Mammary epithelial cell (primary cell): ENCODE results near the genes H3-3B and MRPL38.

- CAGE, long polyA plus RNA: no peak
- RRBS: no CpG with 5 or more reads among the region's 20 CpGs
Observed at GRCh38 chr17:75703385-75704262, 17.6 kb upstream of the ITGB4 start.

DNA sequence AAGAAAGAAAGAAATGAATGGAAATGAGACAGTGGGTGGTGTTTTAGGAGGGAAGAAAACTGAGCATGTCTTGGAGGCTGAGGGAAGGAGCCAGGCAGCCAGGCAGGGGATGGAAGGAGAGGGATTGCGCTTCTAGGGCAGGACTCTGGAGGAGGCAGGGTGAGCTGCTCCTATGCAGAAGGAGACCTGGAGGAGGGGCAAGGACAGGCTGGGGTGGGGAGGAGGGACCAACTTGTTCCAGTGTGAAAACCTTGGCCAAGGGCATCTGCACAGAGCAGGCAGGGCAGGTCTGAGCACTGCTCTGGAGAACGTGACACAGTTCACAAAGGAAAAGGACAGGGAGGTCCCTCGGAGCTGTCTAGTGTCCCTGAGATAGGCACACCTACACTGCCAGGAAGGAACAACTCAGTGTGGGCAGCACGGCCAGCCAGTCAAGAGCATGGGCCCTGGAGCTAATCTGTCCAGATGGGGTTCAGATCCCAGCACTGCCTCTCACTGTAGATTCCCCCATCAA, 5.5 kb downstream of the GALK1 start:
- CAGE, long polyA plus RNA: no peak
- RRBS: no CpG with 5 or more reads among the region's 4 CpGs

GRCh38 chr17:75777262-75777433, 2.4 kb downstream of the H3-3B start:
- CAGE, long polyA plus RNA: no peak

DNA sequence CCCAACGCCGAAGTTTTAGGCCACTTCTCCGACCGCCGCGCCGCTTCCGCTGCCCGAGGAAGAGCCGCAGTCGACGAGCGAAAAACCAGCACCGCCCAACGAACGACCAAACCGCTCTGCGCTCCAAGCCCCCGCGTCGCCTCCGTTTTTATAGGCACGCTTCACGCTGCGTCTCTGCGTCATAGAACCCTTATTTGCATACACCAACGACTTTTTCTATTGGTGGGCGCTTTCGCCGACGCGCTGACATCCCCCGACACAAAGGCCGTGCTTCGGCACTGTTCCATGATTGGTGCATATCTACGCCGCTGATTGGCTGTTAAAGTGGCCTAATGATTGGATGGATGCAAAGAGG, at the start of gene H3-3B:
Gene H3-3B (minus strand): TSS at position 124 of the 355 bp plus-strand sequence.
- CAGE, long polyA plus RNA: no peak
- RRBS: no CpG with 5 or more reads among the region's 37 CpGs

DNA sequence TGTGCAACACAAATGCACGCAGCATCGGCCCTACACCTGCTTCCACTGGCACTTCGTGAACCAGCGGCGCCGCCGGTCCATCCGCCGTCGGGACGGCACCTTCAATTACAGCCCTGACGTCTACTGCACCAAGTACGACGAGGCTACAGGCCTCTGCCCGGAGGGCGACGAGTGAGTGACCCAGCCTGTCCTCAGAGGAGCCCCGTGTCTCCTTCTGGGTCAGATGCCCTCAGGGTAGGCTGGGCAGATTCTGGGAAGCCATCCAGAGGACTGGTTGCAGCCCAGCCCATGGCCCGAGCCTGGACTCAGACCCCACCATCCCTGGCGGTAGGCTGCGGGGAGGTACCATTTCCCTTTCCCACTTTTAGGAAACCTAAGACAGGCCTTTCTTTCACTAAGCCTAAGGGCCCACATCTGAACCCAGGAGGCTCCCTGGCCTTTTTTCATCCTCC, 25.2 kb downstream of the UNK start:
- CAGE, long polyA plus RNA: no peak
- RRBS: 89% methylated on average over 8 of the region's 21 CpGs

DNA sequence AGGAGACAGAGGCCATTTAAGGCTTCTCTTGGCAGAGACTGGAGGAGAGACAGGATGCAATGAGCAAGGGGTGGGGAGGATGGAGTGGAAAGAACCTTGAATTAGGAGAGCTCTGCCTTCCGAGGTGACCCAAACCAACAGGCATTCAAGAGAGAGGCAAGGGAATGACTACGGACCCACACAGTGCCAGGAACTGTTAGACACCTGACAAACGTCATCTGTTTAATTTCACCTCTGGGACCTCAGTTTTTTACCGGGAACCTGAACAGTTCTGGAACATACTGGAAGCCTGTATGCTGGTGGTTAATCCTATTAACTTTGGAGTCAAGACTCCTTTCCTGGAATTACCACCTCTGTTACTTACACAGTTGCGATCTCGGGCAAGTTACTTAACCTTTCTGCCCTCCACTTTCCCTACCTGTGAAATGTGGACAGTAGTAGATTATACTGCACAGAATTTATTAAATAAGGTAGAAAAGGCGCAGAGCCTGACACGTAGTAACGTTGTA, 693 bp downstream of the WBP2 start:
- CAGE, long polyA plus RNA: no peak
- RRBS: no CpG with 5 or more reads among the region's 9 CpGs

- CAGE, long polyA plus RNA: no peak
- RRBS: no CpG with 5 or more reads among the region's 35 CpGs
Observed at GRCh38 chr17:75874347-75875097, 3.9 kb downstream of the TRIM47 start.

- CAGE, long polyA plus RNA: no peak
- RRBS: 1% methylated on average over 49 of the region's 107 CpGs
Observed at GRCh38 chr17:75904312-75905531, at the start of gene MRPL38. MRPL38 (minus strand) TSS chr17:75904884.

GRCh38 chr17:75980128-75980596, 1.1 kb downstream of the TEN1 start:
- CAGE, long polyA plus RNA: no peak
- RRBS: no CpG with 5 or more reads among the region's 9 CpGs

- CAGE, long polyA plus RNA: no peak
- RRBS: no CpG with 5 or more reads among the region's 13 CpGs
Observed at GRCh38 chr17:76050385-76050972, 21.8 kb downstream of the SRP68 start.

DNA sequence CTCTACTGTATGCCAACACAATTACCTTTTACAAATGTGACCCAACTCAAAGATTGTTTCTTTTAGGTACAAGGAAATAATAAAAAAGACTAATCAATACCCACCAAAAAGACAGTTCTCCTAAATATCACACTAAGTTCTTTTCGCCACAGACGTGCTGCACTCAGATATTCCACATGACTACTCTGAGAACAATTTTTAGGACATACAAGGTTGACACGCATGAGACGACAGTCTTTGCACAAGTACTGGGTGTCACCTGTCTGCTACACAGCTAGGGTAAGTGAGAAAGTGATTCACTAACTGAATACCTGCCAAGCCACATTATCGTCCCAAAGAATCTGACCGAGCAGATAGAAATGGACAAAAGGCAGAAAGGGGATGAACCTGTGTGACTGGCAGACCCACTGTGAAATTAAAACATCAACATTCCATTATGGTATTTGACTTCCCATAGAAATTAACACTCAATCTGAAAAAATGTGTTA, 21.3 kb downstream of the SRP68 start:
- CAGE, long polyA plus RNA: no peak
- RRBS: no CpG with 5 or more reads among the region's 6 CpGs

GRCh38 chr17:76063691-76064511, 8.4 kb downstream of the SRP68 start:
- CAGE, long polyA plus RNA: no peak
- RRBS: no CpG with 5 or more reads among the region's 17 CpGs

- CAGE, long polyA plus RNA: no peak
- RRBS: no CpG with 5 or more reads among the region's 20 CpGs
Observed at GRCh38 chr17:76082347-76083340, 3.7 kb downstream of the ZACN start.

- CAGE, long polyA plus RNA: no peak
- RRBS: 63% methylated on average over 36 of the region's 83 CpGs
Observed at GRCh38 chr17:76139727-76140783, 990 bp downstream of the FOXJ1 start.

- CAGE, long polyA plus RNA: no peak
- RRBS: no CpG with 5 or more reads among the region's 5 CpGs
Observed at GRCh38 chr17:76199343-76199867, 40.9 kb downstream of the RNF157 start.

- CAGE, long polyA plus RNA: no peak
- RRBS: no CpG with 5 or more reads among the region's 11 CpGs
Observed at GRCh38 chr17:76251878-76252737, 11.8 kb upstream of the RNF157 start.

DNA sequence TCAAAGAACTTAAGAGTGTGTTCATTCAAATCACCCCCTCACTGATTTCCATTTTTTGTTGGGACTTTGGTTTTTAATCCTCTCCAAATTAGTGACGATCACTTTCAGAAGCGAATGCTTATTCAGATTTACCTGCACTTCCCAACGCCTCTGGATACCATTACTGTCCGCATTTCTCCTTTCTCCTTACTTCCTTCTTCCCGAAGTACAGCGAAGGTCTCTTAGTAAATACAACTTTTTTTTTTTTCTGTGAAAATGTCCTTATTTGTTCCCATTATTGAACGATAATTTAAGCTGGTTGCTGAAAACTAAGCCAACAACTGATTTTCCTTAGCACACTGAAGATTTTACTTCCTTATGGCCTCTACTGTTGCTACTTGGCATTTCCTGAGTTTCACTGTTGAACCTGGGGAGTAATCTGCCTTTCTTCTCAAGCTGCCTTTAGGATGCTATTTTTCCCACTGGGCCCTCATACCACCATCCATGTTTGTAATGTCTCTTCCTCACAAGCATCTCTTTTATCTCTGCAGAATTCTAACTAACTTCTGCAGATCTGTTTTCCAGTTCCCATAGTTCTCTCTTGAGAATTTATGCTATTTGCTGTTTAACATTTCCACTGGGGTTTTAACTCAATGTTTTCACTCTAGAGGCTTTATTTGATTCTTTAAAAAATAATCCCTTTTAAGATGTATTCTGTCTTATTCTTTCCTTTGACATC, 26.1 kb downstream of the UBE2O start:
- CAGE, long polyA plus RNA: no peak
- RRBS: no CpG with 5 or more reads among the region's 7 CpGs

DNA sequence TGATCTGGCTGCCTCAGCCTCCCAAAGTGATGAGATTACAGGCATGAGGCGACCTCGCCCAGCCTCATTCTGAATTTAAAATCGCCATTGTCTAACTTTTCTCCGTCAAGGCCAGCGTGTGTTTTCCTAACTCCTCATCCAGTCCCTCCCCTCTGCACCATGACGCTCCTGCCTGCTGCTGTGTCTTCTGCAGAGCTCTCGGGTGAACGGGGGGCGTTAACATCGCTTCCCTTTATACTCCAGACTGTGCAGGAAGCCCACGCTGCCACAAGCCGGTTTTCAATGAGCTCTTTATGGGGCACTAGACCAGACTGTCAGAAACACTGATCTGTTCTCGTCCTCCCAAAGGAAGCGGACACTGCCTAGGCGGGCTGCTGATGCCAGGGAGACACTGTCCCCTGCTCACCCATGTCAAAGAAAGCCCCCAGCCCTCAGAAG, 13.2 kb downstream of the AANAT start:
- CAGE, long polyA plus RNA: no peak
- RRBS: no CpG with 5 or more reads among the region's 15 CpGs

DNA sequence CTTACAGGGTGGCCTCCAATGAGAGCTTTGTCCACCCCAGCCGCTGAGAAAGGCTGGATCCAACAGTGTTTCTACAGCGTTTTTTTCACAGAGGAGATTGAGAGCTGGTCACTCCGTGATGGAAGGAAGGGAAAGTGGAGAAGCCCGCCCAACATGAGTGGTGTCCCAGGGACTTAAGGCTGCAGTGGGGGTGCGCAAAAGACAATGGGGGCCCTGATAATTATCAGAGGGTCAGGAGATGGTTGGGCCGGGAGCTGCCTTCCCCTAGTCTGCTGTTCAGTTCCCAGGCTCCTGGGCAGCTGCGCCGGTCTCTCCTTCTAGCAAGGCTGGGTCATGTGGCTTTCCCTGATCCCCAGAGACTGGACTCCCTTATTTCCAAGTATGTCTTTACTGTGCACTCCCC, 16.3 kb downstream of the CYGB start:
- CAGE, long polyA plus RNA: no peak
- RRBS: 94% methylated on average over 3 of the region's 8 CpGs

GRCh38 chr17:76546738-76547989, 7.3 kb downstream of the PRCD start:
- CAGE, long polyA plus RNA: no peak
- RRBS: no CpG with 5 or more reads among the region's 10 CpGs